ENCODE measurements around a stretch of chr20.

- PRO-cap = no peak
Measured at GRCh38 chr20:4112601-4112920, 36.1 kb upstream of the SMOX start.

DNA sequence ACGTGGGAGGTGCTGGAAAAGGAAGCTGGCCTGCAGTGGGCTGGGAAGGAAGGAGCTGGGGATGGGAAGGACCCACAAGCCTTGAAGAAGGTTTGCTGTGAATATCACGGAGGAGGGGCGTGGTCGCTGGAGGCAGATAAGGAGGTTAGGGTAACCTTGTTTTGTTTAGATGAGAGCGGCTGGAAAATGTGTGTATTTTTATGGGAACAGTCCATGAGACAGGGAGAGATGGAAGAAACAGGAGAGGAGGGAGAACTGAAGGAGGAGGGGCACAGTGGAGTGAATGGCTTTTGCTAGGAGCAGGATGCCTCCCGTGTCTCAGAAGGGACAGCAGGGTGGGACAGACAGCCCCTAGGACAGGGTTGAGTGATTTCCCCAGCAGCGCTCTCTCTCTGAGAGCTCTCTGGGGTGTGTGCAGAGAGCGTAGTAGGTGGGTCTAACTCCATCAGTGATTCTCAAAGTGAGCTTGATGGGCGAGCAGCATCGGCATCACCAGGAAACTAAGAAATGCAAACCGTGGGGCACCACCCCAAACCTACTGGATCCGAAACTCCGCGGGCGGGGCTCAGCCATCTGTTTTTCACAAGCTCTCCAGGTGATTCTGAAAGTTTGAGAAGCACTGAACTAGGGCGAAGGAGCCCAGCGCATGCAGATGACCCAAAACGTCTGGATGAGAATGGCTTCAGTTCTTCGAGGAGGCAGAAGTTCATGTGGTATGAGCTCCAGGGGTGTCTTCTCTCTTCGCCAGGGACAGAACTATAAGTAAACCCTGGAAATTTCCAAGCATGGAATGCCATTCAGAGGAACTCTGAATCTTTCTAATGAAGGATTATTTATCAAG is 13.8 kb upstream of the SMOX start:
- PRO-cap = no peak

GRCh38 chr20:4154875-4155429 is 6.3 kb downstream of the SMOX start:
- PRO-cap = no peak

GRCh38 chr20:4698985-4700245 is 13.2 kb downstream of the PRNP start:
- PRO-cap = no peak

DNA sequence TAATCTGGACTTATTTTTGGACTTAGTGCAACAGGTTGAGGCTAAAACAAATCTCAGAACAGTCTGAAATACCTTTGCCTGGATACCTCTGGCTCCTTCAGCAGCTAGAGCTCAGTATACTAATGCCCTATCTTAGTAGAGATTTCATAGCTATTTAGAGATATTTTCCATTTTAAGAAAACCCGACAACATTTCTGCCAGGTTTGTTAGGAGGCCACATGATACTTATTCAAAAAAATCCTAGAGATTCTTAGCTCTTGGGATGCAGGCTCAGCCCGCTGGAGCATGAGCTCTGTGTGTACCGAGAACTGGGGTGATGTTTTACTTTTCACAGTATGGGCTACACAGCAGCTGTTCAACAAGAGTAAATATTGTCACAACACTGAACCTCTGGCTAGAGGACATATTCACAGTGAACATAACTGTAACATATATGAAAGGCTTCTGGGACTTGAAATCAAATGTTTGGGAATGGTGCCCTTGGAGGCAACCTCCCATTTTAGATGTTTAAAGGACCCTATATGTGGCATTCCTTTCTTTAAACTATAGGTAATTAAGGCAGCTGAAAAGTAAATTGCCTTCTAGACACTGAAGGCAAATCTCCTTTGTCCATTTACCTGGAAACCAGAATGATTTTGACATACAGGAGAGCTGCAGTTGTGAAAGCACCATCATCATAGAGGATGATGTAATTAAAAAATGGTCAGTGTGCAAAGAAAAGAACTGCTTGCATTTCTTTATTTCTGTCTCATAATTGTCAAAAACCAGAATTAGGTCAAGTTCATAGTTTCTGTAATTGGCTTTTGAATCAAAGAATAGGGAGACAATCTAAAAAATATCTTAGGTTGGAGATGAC is 14.2 kb downstream of the PRNP start:
- PRO-cap = no peak

DNA sequence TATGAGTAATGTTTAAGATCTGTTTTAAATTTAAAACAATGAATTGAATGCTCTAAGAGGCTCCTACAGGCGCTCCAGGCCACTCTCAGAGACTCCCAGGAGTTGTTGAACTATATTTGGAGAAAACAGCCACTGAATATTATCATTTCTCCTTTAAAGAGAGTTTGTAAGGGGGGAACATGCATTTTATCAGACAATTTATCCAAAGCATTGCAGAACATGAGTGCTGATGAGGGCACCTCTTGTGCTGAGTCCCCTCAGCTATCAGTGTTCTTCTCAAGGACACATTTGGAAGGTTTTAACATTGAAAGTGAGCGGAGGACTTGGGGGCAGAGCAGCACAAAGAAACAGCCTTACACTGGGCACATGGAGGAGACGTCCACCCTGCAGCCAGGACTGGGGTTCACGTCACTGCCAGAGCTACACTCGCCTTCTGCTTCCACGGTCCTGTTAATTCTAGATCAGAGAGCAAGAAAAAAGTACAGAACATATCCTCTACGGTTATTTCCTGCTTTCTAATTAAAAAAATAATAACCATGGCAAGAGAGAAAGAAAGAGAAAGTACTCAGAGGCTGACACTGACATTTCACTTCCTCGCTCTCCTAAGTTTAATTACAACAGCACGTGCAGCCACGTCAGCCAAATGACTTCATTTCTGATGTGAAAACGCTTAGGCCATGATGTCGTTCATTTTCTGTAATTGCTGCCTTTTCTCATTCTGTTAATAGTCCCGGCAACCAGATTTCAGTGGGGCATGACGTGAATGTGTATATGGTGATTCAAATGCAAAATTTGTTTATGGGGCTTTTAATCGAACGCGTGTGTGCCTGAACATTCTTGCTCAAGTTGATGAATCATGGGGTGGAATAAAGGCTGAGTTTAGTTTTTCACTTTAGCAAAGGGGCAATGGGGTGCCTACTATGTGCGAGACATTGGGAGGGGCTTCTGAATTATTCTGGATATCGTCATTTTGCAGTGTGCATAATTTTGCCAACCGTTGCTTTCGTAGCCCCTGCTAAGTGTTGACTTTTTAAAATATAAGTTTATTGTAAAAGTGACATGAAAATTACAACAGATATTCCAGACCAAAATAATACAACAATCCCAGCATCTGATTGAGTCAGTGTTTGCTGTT is 5.2 kb downstream of the PRND start:
- PRO-cap = no peak

DNA sequence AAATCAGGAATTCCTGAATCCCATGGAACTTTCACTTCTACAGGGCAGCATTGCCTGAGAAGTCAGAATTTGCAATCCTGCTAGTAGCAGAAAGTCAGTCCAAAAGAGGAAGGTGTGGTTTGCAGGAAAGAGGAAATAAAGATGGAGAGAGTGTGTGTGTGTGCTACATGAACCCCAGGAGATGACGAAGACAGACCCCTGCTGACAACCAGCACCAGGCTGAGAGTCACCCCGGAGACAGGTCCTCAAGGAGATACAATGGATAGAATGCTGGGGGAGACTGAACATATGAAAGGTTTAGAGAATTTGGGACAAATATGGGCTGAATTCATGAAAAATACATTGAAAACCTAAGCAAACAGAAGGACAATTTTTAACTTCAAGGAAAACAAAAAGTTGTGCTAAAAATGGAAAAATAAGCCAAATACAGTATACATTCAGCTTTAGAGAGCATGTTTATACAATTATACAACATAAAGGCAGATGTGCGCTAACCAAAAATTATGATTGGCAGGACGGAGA is 45.1 kb downstream of the PRND start:
- PRO-cap = no peak

DNA sequence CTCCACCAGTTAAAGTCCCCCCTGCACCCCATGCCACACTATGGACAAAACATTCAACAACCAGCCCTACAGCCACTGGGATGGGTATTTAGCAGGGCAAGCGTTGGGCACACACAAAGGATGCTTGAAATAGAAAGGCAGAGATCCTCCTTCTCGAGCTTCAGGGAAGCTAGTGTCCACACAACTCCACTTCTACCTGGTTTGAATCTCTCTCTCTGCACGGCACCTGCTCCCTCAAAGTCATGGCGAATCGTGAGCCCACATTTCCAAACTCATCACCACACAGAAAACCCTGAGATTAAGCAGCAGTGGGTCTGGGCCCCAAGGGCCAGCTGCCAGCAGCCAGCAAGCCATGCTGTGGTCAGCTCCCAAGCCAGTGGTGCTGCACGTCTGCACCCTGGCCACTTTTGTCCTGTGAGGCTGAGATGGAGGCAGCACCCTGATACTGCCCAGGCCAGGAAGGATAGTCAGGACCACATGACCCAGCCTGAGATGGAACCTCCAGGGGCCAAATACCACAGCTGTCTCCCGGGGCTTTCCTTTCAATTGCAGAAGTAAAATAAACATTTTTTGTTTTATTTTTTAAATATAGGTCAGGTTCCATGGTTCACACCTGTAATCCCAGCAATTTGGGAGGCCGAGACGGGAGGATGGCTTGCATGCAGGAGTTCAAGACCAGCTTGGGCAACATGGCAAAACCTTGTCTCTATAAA is 7.8 kb downstream of the RASSF2 start:
- PRO-cap = no peak

GRCh38 chr20:4820698-4821218 is 2.6 kb downstream of the RASSF2 start:
- PRO-cap = no peak

DNA sequence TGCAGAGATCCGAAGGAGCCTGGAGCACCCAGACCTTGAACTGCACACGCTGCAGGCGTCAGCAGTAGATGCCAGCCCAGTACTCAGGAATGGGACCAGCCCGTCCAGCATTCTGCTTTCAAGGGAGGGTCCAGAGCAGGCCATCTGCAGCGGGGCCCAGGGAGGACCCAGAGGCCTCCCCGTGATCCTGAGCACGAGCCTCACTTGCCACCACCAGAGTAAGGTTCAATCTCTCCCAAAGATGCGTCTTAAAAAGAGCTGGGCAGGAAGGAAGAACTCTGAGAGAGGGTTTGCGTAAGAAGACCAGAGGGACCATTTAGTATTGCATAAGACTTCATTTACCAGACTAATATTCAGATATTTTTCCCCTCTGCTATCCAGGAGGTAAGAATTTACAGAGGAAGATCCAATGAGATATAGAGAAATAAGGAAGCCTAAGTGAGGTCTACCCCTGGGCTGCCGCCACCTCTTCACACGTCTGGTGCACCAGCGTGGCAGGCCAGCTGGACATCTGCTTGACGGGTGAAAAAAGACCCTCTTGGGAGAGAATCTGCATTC is 5.5 kb upstream of the RASSF2 start:
- PRO-cap = no peak

DNA sequence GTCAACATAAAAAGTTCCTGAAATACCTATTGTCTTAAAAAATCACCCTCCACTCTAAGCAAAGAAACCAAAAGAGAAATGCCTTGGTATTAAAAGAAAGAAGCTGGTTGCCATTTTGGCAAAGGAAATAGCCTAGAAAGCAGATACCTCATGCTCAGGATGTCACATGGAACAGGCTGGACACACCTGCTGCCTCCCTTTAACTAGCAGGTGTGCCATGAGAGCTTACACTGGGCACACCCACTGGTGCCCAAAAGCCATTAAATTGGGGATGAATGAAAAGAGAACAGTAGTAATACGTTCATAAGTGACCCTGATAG is 1.5 kb downstream of the SLC23A2 start:
- PRO-cap = no peak

GRCh38 chr20:5077999-5078387 is 34.9 kb downstream of the TMEM230 start:
- PRO-cap = no peak

DNA sequence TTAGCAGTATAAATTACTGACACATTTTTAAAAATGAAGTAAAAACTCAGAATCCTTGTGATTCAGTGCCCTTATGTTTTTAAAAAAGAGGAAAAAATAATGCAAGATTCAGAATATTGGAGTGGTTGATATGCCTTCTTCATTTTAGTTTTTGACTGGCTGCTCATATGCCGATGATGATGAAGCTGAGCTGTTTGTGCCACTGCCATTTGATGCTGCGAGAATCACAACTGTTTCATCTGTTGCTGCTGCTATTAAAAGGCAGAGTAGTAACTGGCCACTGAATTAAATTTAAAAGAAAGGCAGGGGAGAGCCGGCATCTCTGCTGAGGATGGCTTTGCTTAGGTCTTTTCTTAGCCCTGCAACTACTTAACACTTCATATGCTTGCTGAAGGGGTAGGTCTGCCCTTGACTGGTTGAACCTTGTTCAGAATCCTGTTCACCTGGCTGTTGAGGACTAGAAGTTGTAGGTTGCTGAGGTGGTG is 33.1 kb downstream of the CDS2 start:
- PRO-cap = no peak

DNA sequence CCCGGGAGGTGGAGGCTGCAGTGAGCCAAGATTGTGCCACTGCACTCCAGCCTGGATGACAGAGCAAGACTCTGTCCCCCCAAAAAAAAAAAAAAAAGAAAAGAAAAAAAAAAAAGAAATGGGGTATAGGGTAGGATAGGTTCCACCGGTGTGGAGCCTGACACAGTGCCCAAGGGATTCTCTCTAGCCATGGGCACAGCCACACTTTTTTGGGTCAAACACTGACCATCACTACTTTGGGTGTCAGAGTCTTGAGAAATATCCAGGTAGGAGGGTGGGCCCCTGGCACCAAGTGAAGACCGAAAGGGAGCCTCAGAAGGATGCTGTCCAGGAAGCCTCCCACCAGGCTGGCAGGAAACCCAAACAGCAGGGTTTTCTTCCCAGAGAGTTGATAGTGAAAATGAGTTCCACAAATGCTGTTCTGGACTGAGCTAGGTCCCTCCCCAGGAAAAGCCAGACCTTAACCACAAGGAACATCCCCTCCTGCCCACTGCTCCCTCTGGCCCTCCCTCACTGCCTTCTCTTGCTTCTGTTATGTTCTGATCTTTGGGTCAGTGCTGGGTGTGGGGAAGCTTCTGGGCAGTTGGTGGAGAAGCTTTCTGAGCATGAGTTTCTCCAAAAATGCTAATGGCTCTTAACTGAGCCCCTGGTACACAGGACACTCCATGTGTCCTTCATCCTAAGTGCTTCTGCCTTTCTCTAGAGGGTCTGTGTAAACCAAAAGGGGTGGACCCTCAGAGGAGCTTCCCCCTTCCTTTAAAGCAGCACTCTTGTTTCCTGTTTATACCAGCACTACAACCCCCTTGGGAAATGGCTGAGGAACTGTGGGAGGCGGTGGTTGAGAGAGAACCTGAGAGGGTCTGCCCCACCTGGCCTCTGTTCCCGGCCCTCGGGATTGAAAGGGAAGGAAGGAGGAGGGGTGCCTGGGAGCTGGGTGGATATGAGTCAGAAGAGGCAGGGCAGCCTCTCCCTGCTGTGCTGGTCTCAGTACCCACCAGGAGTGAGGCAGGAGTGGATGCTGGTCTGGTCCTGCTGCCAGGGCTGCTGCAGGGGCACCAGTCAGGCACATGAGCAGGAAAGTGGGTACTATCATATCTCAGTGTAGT is 41.9 kb downstream of the CDS2 start:
- PRO-cap = no peak

DNA sequence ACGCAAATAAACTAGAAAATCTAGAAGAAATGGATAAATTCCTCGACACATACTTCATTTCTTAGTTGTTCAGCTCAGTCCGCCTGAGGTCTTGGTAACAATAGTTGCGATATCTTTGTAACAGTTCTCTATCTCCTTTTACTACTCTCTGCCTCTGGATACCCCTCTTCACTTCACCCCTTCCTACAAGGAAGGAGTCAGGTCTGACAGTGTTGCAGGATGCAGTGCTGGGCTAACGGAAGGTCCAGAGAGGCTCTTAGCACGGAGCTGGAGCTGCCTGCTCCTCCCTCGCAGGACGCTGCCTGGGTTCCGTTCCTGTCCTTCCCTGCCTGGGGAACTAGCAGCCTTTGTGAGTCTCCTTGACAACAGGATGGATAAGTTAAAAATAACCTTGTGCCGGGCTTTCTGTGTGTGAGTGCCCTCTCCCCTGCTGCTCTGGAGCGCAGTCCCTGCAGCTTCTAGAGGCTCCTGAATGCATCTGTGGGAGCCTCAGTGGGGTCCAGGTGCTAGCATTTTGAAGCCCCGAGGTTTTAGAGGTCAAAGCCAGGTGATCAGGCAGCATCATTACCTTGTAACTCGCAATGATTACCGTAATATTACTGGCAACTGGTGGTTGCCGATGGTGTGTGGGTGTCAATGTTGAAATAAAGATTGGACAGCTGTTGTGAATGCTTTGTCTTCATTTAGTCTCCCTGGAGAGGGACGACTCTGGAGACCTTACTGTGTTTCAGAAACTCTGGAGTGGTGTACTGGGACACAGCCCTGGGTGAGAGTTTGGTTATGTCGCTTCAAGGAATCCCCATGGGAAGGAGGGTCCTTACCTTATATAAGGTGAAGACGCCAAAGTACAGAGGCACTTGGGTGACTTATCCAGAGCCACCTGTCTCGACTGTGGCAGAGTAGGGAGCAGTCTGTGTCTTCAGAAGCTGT is 44.4 kb downstream of the CDS2 start:
- PRO-cap = no peak

GRCh38 chr20:5552736-5553459 is 57.9 kb downstream of the GPCPD1 start:
- PRO-cap = no peak

- PRO-cap = no peak
Measured at GRCh38 chr20:5781876-5782080, 31.6 kb downstream of the SHLD1 start.

GRCh38 chr20:5862760-5862953 is 48.7 kb upstream of the CHGB start:
- PRO-cap = no peak

GRCh38 chr20:5918872-5919224 is 7.5 kb downstream of the CHGB start:
- PRO-cap = no peak

GRCh38 chr20:5997006-5997678 is 8.8 kb upstream of the CRLS1 start:
- PRO-cap = no peak

Measured in SP-49 (cell line).